Lung (tissue), 4 donors: ENCODE measurements around the genes YIF1A, RIN1 and ZDHHC24.

- PRO-cap, result unidirectional peak, minus-strand start at chr11:66288975; bidirectional peak, plus-strand start at chr11:66289417, minus-strand start at chr11:66289131
- RAMPAGE, long total RNA, result no peak
- RRBS, result under 1% methylated on average over 26 of the region's 88 CpGs
These were observed at the start of gene YIF1A for GRCh38 chr11:66288513-66289519. Gene YIF1A, minus strand, starts transcription at chr11:66289143.

DNA sequence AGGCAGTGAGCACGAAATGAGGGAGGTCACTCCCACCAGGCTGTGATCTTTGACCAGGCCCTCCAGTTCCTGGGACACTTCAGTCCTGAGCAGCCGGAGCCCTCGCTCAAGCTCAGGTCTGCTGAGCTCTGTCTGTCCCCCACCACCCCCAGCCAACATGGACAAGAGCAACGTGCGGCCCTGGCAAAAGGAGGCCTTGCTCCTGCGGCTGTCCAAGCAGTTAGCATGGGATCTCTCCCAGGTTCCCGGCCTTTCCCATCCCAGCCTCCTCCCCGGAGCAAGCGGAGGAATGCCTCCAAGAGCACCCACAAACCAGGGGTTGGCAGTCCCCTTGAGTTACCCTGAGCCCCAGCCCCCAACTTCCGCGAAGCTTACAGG is 3.2 kb downstream of the CD248 start:
- PRO-cap, result bidirectional peak, plus-strand start at position 82 of the sequence, minus-strand start outside the sequence
- RAMPAGE, long total RNA, result no peak
- RRBS, result no CpG with 5 or more reads among the region's 11 CpGs

GRCh38 chr11:66335958-66336896 is at the start of gene RIN1:
Gene RIN1, minus strand, starts transcription at chr11:66336434.
- PRO-cap, result unidirectional peak, minus-strand start at chr11:66336402
- RAMPAGE, long total RNA, result no peak
- RRBS, result 3% methylated on average over 12 of the region's 35 CpGs

GRCh38 chr11:66351243-66351360 is 3.7 kb upstream of the B4GAT1 start:
- PRO-cap, result no peak
- RAMPAGE, long total RNA, result no peak
- RRBS, result no CpG with 5 or more reads among the region's 3 CpGs

DNA sequence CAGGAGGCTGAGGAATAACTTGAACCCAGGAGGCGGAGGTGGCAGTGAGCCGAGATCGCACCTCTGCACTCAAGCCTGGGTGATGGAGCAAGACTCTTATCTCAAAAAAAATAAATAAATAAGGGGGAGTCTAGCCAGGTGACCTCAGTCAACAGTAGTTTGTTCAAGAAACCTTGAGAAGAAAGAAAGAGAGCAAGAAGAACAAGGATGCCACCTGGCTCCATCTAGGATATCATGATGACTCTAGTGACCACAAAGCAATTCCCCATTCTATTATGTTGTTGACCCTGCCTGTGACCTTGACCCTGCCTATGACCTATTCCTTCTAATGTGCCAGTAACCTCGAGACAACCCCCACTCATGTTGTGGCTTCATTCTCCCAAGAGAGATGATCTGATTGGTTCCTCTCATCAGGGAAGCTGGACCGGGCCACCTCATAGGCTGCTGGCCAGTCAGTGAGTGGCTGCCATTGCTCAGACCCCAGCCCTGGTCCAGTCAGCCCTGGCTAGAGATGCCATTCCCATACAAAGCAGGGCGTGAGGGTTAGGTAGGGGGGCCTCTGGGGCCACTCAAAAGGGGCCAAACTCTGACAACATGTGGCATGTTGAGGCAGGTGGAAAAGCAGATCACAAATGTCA is 12.0 kb downstream of the SLC29A2 start:
- PRO-cap, result no peak
- RAMPAGE, long total RNA, result no peak
- RRBS, result no CpG with 5 or more reads among the region's 6 CpGs

DNA sequence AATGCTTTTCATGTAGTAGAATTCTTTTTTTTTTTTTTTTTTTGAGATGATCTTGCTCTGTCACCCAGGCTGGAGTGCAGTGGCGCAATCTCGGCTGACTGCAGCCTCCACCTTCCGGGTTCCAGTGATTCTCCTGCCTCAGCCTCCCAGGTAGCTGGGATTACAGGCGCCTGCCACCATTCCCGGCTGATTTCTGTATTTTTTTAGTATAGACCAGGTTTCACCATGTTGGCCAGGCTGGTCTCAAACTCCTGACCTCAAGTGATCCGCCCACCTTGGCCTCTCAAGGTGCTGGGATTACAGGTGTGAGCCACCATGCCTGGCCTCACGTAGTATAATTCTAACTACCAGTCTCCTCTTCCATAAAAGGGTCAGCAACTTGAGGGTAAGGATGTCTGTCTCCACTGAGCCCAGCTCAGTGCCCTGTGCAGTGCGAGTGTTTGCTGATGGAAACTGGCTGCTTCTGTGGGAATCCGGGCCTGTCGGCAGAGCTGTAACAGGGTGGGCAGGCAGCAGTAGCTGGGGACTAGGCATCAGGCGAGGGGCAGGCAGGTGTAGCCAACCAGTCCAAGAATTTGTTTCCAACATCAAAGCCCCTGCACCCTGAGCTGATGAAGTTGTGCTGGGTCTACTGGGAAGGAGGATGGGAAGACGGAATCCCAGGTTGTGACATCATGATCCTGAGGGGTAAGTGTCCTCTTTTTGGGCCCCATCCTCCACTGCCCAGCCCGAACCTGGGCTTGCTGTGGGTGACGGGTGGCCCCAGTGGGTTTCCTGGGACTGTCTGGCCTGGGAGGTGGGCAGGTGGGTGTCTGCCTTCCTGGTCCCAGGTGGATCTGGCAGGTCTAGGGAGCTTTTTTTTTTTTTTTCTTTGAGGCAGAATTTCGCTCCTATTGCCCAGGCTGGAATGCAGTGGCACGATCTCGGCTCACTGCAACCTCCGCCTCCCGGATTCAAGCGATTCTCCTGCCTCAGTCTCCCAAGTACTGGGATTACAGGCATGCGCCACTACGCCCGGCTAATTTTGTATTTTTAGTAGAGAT is 11.2 kb downstream of the SLC29A2 start:
- PRO-cap, result no peak
- RAMPAGE, long total RNA, result no peak
- RRBS, result no CpG with 5 or more reads among the region's 23 CpGs

DNA sequence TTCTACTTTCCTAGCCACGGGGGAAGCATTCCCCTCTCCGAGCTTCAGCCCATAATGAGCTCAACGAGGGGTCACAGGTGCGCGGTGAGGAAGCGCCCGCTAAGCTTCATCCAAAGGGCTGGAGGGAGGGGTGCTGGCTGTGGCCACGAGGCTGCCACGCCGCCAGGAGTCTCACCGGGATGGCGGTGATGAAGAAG is 593 bp downstream of the SLC29A2 start:
- PRO-cap, result no peak
- RAMPAGE, long total RNA, result no peak
- RRBS, result no CpG with 5 or more reads among the region's 12 CpGs

DNA sequence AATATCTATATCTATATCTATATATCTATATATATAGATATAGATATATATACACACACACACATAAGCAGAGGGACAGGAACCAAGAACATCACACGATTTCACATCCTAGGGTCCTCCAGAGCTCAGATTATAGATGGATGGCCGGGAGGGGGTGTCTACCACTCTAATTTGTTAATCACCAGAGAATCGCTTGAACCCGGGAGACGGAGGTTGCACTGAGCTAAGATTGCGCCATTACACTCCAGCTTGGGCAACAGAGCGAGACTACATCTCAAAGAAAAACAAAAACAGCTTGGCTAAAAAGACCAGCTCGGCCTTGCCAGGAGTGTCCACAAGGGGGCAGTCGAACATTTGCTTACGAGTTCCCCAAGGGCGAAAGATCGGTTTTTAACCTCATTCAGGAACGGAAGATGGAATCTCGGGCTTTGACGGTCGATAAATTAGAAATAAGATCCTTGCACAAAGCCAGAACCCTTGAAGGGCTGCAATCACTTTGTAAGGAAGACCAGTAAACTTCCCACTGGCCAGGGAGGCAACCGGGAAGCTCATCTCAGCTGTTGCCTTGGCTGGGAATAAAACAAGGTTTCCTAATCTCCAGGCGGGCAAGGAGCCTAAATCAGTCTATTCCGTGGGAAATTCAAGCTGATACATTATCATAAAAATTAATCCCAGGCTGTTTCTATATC is 14.6 kb upstream of the SLC29A2 start:
- PRO-cap, result no peak
- RAMPAGE, long total RNA, result no peak
- RRBS, result no CpG with 5 or more reads among the region's 19 CpGs

DNA sequence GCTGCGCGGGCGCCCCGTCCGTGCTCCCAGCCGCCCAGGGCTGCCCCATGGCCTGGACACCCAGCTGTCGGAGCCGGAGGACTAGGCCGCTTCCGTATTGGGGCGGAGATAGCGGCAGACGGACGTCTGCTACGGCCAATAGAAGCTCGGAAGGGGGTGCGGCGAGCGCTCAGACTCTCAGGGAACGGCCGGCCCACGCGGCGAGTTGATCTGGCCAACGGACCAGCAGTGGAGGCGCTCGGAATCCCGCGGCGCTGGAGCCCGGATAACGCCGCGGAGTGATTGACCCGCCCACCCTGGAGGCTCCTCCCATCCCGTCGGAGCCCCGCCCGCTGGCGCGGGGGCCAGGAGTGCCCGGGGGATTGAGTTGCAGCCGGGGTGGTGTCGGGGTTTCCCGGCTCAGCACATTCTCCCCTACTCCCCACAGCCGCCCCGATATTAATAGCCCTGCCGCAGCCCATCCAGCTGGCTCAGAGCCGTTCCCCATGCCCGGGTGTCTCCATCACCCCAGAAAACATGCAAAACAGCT is at the start of gene ZDHHC24:
ZDHHC24 (minus strand) TSS at position 94 of the 529 bp plus-strand sequence.
- PRO-cap, result bidirectional peak, plus-strand start at position 338 of the sequence, minus-strand start at position 83 of the sequence
- RAMPAGE, long total RNA, result no peak
- RRBS, result 1% methylated on average over 32 of the region's 50 CpGs

GRCh38 chr11:66616720-66617786 is 623 bp downstream of the RBM14 start:
- PRO-cap, result no peak
- RAMPAGE, long total RNA, result no peak
- RRBS, result under 1% methylated on average over 13 of the region's 96 CpGs

DNA sequence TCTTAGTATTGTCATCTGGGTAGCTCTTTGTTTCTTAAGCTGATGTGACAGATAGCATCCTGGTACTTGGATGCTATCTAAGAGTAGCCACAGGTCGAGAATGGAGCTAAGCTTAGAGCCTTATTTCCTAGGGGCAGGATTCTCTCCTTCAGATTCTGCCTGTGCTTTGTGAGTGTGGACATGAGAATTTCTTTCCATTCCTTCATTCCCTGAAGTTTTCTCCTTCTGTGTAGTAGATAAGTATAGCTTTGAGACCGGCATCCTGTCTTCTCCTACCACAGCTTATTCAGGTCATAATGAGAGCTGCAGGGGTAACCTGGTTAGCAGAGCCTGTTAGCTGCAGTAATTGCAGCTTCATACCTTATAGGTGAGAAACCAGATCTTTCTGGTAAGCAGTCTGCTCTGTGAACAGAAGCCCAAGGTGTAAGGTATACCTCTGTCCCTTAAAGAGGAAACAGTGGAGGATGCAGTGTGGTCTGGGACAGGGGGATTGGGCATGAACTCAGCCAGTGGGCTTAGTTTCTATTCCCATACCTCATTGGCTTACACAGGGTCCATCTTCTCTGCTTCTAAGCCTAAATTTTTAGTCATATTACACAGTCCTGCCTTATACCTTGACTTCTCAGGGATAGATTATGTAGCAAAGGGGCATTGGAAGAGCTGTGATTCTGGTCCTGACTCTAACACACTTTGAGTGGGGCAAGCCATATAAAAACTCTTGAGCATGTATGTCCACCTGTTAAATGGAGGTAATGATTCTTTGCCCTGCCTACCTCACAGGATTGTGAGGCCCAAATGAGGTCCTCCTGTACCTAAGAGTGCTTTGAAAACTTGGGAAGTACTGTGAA is 6.6 kb downstream of the RBM14 start:
- PRO-cap, result no peak
- RAMPAGE, long total RNA, result no peak
- RRBS, result no CpG with 5 or more reads among the region's 2 CpGs

DNA sequence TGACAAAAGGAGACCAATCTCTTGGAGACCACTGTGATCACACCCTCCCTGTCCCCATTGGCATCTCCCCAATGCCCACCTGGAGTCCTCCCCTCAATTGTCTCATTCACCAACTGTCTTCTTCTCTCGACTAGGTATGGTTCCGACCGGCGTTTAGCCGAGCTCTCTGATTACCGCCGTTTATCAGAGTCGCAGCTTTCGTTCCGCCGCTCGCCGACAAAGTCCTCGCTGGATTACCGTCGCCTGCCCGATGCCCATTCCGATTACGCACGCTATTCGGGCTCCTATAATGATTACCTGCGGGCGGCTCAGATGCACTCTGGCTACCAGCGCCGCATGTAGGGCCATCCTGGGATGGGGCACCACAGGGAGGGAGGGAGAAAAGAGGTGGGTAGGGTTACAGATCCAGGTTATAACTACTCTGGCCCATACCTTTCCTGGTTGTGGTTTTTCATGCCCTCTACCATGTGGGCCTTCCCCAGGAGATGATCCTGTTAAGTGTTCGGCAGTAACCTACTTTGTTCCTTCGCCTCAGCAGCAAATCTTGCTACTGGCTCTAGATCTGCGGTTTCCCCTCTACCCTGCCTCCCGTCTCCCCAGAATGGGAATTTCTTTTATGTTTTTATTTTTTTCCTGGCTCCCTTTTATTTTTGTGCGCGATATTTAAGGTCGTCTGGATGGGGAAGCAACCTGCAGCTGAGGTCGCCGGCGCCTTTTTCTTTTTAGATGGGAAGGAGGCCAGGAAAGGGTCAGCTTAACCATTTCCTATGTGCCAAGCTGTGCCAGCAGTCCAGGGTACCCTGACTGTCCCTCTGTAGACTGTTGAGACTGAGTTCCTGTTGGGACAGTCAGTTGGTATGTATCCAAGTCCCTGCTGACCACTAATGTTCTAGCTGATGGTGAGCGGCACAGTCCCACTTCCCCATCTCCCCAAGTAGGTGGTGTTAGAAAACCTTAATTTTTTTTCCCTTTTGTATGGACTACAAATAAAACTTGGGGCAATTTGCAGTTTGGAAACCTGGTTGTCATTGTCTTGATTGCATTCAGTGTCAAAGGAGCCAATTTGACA is 10.2 kb downstream of the RBM14 start:
- PRO-cap, result no peak
- RAMPAGE, long total RNA, result no peak
- RRBS, result no CpG with 5 or more reads among the region's 36 CpGs

- PRO-cap, result no peak
- RAMPAGE, long total RNA, result no peak
- RRBS, result no CpG with 5 or more reads among the region's 3 CpGs
These were observed 3.3 kb downstream of the RBM4 start for GRCh38 chr11:66641866-66642168.

DNA sequence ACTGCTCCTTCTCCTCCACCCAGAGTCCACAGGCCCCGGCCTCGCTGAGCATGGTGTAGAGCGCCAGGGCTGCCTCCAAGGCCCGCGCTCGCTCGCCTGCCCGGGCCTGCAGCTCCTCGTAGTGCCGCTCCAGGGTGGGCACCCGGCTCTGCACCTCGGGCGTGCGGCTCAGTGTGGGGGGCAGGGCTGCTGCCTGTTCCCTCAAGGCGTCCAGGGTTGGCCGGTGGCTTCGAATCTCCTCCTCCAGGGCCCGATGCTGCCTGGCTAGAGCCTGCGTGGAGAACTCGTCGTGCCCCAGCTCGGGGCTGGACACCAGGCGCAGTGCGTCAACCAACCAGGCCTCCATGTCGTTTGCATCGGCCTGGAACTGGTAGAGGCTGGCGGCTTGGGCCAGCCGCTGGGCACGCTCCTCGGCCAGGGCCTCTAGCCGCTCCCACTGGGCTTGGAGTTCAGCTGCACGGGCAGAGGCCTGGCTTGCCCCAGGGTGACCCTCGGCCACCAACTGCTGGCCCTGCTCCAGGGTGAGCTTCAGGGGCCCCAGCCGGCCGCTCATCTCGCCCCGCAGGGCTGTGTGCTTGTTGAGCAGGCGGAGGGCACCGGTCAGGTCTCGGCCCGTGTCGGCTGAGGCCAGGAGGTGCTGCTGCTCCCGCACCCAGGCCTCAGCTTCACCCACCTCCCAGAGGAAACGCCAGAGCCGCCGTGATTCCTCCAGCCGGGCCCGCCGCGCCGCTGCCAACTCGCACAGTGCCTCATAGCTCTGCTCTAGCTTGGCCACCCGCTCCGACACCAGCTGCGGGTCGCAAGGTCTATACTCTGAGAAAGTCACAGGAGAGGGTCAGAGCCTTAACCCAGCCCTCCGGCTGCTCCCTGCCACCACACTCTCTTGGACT is 24.1 kb downstream of the SPTBN2 start:
- PRO-cap, result no peak
- RAMPAGE, long total RNA, result no peak
- RRBS, result 88% methylated on average over 7 of the region's 57 CpGs

GRCh38 chr11:66720752-66720901 is 8.4 kb downstream of the SPTBN2 start:
- PRO-cap, result no peak
- RAMPAGE, long total RNA, result no peak
- RRBS, result no CpG with 5 or more reads among the region's 5 CpGs

GRCh38 chr11:66857580-66858243 is 848 bp downstream of the LRFN4 start:
- PRO-cap, result no peak
- RAMPAGE, long total RNA, result no peak
- RRBS, result 95% methylated on average over 10 of the region's 41 CpGs

- PRO-cap, result no peak
- RAMPAGE, long total RNA, result no peak
- RRBS, result no CpG with 5 or more reads among the region's 2 CpGs
These were observed 20.7 kb downstream of the LRFN4 start for GRCh38 chr11:66877562-66877989.

DNA sequence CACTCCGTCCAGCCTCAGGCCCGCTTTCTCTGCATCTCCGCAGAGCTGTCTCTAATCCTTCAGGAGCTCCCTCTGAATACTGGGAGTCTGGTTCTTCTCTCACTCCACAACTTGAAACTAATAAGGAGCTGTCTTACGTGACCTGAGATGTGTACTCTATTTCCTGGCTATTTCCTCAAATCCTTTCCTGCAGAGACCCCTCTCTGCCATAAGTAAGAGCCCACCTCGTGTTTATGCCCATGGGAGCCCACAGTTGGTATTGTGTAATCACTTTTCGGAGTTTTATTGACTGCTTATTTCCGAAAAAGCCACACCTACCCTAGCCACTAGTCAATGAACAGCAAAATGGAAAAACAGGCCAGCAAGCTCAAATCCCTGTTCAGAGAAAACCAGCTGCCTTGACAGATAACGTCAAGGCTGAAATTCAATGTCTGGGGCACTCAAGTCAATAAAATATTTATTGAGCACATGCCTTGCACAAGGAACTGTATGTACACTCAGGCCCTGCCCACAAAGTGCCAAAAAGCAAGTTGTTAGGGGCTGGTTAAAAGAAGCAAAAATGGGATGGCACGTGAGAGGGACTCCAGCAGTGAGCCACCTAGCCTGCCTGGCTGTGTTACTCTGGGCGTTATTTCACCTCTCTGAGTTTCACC is 4.8 kb downstream of the PC start:
- PRO-cap, result no peak
- RAMPAGE, long total RNA, result no peak
- RRBS, result no CpG with 5 or more reads among the region's 10 CpGs

DNA sequence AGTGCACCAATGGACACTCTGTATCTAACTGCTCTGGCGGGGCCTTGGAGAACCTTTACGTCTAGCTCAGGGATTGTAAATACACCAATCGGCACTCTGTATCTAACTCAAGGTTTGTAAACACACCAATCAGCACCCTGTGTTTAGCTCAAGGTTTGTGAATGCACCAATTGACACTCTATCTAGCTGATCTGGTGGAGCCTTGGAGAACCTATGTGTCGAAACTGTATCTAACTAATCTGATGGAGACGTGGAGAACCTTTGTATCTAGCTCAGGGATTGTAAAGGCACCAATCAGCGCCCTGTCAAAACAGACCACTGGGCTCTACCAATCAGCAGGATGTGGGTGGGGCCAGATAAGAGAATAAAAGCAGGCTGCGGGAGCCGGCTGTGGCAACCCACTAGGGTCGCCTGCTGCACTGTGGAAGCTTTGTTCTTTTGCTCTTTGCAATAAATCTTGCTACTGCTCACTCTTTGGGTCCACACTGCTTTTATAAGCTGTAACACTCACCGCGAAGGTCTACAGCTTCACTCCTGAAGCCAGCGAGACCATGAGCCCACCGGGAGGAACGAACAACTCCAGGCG is 14.3 kb downstream of the C11orf86 start:
- PRO-cap, result no peak
- RAMPAGE, long total RNA, result no peak
- RRBS, result no CpG with 5 or more reads among the region's 15 CpGs

- PRO-cap, result no peak
- RAMPAGE, long total RNA, result no peak
- RRBS, result no CpG with 5 or more reads among the region's 18 CpGs
These were observed 20.3 kb upstream of the SYT12 start for GRCh38 chr11:67002156-67003514.